Astrocyte (in vitro differentiated cells and primary cell): ENCODE data around the genes FUT8 and EIF2S1.

DNA sequence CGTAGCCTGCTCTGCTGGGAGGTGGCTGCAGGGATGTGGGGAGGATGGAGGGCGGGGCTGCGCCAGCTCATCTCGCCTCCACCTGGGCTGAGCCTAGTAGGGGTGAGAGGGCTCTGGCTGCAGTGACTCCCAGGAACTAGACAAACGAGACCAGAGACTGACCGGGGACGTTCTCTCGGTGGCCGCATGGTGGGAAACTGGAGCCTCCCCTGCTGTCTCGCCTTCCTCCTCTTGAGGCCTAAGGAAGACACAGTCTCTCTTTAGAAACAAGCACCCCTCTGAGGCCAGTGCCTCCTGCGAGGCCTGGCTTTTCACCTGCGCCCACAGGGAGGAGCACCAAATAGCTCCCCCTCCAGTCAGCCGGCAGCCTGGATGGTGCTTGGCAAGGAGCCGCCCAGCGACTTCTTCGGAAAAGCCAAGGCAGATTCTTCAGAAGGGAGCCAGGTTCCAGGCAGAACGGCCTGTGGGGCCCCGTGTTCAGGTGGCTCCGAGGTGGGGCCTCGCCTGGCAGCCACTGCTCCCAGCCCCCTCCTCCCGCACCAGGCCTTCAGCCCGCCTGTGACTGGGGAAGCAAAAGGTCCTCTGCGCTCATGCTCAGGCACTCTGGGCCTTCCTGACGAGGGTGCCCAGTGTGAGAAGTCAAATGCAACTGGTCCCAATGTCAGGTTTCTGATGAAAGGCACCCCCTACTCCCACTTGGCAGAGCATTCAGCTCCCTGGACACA is 62.5 kb downstream of the PLEKHG3 start:
- PRO-cap = no peak
- RRBS, 2 experiments = no CpG with 5 or more reads among the region's 24 CpGs

DNA sequence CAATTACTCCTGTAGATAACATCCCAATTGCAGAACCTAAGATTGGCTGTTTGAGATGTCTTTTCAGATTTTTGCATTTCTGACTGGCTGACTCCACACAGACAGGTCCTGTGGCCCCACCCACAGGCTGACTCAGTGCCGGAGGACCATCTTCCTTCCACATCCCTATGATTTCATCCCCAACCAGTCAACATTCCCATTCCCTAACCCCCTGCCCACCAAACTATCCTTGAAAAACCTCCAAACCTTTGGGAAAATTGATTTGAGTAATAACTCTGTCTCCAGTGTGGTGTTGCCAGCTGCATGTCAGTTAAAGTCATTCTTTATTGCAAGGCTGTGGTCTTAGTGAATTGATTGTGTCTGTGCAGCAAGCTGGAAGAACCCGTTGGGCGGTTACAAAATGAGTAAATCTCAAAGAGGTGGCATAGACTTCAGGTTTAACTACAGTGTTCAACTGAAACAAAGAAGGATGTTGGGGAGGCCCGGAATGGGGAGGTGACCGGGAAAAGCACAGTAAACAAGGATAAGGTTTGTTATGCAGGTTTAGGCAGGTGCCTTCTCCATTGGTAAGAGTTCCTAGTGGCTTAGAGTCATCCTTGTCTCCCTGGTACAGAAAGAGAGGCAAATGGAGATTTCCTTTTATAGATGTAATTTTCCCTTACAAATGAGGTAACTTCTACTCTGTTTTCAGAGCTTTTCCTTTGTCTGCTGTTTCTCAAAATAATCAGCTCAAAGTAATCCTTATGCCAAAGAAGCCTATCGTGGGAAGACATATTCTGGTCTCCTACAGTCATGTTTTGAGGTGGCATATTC is 10.7 kb downstream of the FNTB start:
- PRO-cap = no peak
- RRBS, 2 experiments = 33% methylated on average over 1 of the region's 6 CpGs; no CpG with 5 or more reads in 1 of the 2 experiments

- PRO-cap = no peak
- RRBS, 2 experiments = no CpG with 5 or more reads among the region's 4 CpGs
Observed at GRCh38 chr14:65073639-65074154, 28.6 kb downstream of the MAX start.

GRCh38 chr14:65077421-65077885 is 24.9 kb downstream of the MAX start:
- PRO-cap = no peak
- RRBS, 2 experiments = no CpG with 5 or more reads among the region's 3 CpGs

DNA sequence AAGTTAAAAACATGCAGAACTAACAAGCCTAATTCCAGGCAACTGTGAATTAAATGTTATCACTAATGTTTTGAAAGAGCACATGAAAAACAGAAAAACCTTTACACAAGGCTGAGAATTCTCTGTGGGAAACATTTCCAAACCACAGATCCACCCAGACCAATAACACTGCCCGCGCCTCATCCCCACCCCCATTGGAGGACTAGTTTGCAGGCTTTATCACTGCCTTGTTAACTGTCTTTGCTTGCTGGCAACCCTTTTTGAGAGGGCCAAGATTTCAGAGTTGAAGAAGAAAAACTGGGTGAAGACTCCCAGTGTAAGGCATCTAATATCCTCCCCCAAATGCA is 6.0 kb downstream of the MAX start:
- PRO-cap = no peak
- RRBS, 2 experiments = no CpG with 5 or more reads among the region's 2 CpGs

DNA sequence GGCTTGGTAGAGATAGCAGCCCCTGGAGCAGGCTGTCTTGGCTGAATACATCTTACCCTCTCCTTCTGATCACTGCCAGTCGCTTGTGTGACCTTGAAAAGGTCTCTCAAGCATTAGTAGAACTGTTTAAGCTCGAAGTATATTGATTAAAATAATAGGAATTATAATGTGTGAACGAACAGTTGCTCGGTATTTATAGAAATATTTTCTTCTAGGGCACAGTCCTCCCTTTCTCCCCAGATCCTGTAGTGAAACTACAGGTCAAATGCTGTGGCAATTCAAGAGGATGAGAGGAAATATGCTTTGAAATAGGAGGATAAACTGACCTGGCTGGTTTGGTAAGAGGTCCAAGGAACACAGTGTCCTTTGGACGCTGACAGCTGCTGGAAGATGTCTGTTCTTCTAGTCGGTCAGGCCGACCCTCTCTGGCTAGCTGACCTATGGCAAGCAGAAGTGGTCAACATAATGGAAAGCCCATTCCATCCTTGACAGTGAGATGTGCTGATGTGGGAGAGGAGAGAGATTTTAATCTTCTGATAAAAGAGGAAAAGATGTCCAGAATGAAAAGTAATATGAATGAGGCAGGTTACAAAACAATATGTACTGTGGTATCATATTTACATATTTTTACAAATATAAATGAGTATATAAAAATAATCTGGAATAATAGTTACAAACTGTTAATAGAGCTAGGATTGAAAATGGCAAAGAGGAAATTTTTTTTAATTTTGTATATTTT is 16.0 kb upstream of the MAX start:
- PRO-cap = no peak
- RRBS, 2 experiments = no CpG with 5 or more reads among the region's 7 CpGs

- PRO-cap = no peak
Observed at GRCh38 chr14:65210055-65210447, 107.7 kb upstream of the MAX start.

- PRO-cap = bidirectional peak, plus-strand start at chr14:65412730, minus-strand start at chr14:65412546; bidirectional peak, plus-strand start at chr14:65413018, minus-strand start at chr14:65413014
- RRBS, 2 experiments = under 1 to 3% methylated on average over 44 of the region's 88 CpGs
Observed at GRCh38 chr14:65412666-65413368, at the start of gene FUT8. Gene FUT8 (plus strand): TSS chr14:65412730.

- PRO-cap = no peak
Observed at GRCh38 chr14:65495536-65495969, 83.0 kb downstream of the FUT8 start.

DNA sequence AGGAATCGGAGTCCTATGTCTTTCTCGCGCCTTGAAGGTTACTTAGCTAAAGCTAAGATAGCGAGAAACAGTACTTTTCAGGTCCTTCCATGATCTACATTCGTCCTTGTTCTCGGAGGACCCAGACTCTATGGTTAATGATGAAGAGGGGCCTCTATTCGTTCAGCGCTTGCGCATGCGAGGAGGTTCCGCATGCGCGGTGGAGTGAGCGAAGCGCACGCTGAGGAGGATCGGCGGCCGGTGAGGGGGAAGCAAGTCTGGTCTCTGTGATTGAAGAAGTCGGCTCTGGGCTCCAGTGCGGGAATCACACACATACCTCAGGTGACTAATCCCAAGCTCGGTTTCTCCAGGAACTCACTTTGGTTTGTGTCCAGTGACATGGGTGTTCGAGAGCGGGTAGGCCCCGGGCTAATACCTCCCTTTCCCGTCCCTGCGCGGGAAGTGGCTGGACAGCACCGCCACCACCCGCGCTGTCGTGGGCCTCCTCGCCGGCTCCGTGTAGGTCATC is at the start of gene EIF2S1:
Gene EIF2S1, plus strand, starts transcription at position 193 of the 508 bp plus-strand sequence.
- PRO-cap = no peak
- RRBS, 2 experiments = 2% methylated on average over 10 of the region's 35 CpGs

GRCh38 chr14:67457697-67458245 is 30.8 kb downstream of the TMEM229B start:
- PRO-cap = no peak
- RRBS, 2 experiments = no CpG with 5 or more reads among the region's 7 CpGs

GRCh38 chr14:67602891-67603277 is 2.8 kb upstream of the PIGH start:
- PRO-cap = no peak
- RRBS, 2 experiments = no CpG with 5 or more reads among the region's 4 CpGs

DNA sequence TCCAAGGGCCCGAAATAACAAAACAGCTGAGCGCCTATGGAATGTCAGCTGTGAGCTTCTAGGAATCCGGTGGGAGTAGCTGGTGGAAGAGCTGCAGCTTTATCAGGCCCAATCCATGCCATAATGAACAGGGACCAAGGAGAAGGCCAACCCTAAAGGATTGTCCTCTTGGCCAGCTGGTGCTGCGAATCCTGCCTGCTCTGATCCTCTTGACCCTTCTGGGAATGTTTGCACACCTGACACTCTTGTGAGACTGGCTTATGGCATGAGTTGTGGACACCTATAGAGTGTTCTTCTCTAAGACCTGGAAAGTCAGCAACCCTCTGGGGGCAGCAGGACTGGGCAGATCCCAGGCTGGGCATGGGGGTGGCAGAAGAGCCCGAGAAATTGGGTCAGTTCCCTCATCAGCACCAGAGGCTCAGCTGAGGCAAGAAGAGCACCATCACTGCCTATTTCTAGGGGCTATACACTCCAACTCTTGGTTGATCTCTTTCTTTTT is 32.1 kb downstream of the RDH12 start:
- PRO-cap = no peak
- RRBS, 2 experiments = no CpG with 5 or more reads among the region's 5 CpGs

DNA sequence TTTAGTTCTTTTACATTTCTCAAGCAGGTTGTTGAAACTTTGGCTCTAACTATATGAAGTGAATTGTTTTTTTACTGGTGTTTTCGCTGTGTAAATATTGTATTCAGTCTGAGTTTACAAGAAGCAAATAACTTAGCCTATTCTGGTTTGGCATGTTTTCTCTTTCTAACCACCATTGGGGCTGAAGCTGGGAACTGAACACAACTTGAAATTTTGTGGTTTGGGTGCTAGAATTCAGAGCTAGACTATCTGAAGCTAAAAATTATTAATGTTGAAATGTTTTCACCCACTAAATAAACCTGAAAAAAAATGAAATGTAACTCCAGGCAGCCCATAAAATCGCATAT is 37.2 kb downstream of the RAD51B start:
- PRO-cap = no peak
- RRBS, 2 experiments = no CpG with 5 or more reads among the region's 2 CpGs

GRCh38 chr14:67886252-67886865 is 66.8 kb downstream of the RAD51B start:
- PRO-cap = no peak
- RRBS, 2 experiments = no CpG with 5 or more reads among the region's 3 CpGs

DNA sequence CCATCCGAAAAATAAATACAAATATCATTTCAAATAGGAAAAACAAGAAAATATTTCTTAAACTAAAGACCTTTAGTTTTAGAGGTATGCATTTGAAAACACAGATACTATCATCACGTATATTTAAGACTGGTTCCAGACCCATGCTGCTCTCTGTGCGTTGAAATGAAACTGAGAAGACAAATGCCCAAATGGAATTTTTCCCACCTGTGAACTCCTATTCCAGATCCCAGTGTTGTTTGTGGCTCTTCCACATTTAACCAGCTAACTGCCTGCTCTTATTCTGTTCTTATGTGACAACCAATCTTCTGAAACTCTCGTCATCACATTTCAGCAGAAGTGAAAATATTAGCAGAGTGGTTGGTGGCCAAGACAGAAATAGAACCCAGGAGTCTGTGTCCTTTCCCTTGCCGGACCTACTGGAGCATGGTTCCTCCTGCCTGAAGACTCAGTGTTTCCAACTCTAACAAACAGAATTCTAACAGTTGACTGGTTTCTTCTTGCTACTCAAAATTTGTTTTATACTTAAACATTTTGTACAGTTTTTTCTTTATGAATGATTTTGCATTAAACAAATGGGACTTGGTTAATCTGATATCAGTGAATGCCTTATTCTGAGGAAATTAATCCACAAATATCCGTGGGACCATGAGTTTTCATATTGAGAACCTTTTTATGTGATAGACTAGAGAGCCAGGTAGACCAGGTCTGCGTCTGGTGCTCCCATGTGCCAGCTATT is 460.3 kb downstream of the RAD51B start:
- PRO-cap = no peak
- RRBS, 2 experiments = no CpG with 5 or more reads among the region's 7 CpGs

DNA sequence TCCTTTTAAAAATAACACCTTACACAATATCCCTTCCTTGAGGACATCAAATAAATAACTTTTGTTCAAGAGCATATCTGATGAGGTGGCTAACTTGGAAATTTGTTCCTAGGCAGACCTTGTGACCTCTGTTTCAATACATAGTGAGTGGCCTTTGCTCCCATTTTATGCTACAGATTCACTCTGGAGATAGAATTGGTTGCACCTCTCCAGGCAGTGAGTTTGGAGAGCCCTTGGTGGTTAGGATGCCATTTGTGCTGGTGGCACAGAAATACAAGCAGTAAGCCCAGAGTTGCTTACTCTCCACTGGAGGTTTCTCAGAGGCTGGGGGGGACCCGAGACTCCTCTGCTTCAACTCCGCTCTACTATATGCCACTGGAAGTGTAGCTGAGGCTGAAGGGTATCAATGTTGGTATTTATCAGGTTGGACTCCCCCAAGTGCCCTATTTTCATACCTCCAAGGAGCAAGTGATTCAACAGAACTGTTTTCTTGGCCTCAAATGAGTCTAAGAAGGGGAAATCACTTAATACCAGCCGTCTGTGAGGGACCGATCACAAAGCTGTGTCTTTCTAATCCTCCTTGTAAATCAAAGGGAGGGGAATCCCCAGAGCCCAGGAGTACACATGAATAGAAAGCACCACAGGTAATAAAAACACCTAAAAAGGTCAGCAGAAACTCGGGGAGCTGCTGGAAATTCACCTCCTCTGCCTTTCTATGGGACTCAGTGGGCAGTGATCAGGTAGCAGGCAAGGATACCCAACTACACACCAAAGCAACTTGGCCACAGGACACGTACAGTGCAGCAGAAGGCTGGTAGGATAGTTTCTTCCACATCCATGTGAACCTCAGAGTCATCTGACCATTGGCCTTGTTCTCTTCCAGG is 463.2 kb downstream of the RAD51B start:
- PRO-cap = no peak
- RRBS, 2 experiments = no CpG with 5 or more reads among the region's 6 CpGs

DNA sequence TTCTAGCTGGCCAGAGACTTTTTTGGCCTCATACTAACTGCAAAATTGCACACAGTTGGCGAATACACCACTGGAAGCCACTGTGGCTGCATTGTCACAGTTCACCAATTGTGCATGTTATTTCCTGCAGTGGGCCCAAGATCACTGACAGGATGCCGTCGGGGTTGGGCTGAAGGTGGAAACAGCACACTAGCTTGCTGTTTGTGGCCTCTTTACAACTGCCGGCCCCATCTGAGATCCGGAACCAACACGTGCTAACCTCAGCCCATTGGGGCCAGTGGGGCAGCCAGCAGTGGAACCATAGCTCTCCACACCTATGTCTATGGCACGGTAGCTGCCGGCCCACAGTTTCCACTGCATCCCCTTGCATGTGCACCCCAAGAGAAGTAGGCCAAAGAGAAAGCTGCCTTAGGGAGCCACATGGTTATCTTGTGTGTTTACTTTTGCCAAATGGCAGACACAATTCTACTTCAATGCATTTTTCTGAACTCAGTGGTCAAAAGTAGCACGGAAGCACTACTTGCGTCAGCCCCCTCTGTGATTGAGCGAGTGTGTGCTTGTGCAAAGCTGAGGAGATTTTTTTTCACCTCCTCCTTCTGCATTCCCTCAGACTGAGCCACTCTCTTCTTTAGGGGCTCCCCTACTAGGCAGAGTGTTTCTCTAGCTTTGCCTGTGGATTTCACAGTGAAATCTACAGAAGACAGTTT is 464.0 kb downstream of the RAD51B start:
- PRO-cap = no peak
- RRBS, 2 experiments = 96 to 99% methylated on average over 2 of the region's 11 CpGs

GRCh38 chr14:68306841-68307842 is 485.7 kb downstream of the ZFP36L1 start:
- PRO-cap = no peak
- RRBS, 2 experiments = no CpG with 5 or more reads among the region's 9 CpGs

DNA sequence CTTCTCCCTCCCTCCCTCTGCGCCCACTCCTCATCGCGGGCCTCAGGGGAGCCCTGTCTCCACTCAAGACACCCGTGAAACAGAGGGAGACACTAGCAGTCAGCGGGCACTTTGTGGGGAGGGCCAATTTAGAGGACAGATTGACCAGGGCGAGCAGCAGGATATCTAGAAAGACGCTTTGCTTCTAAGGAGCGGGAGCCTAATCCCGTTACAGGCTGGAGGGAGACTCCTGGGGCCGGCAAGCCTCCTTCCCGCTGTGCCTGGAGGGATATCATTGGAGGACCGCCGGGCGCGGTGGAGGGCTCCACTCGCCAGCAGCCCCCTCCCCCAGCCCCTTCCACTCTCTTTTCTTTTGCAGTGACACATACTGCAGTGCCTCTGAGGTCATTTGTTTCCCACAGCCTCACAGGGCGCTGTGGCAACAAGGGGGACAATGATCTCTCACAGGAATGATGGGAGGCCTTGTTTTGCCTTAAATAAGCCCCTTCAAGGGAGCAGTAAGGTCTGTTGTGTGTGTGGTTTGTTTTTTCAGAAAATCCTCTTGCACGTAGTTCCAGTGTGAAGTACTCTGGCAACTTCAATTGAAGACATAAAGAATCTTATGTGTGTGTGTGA is 428.6 kb downstream of the ZFP36L1 start:
- PRO-cap = no peak
- RRBS, 2 experiments = 4 to 11% methylated on average over 3 to 4 of the region's 18 CpGs